Natural killer cell (primary cell): Measurements from ENCODE around the genes TPX2 and MYLK2.

DNA sequence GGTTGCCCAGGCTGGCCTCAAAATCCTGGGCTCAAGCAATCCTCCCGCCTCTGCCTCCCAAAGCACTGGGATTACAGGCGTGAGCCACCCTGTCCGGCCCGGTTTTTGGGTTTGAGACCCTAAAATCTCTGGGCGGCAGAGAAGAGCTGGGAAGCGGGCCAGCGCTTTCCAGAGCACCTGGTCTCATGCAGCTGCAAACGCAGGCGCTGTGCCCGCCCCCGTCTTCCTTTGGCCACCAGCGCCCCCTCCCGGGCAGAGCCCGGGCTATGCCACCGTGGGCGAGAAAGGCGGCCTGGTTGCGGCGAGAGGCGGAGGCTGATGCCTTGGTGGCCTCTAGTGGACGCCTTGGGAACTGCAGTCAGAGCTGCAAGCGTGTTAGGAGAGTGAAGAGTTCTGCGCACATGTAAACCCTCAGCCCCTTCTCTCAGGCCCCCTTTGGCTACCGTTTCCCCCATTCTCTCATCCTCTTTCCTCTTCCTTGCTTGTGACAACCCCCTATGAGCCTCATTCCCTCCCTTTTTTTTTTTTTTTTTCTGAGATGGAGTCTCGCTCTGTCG, 7.7 kb downstream of the ID1 start:
- PRO-cap: no peak

GRCh38 chr20:31633331-31633728, 4.4 kb upstream of the COX4I2 start:
- PRO-cap: no peak

DNA sequence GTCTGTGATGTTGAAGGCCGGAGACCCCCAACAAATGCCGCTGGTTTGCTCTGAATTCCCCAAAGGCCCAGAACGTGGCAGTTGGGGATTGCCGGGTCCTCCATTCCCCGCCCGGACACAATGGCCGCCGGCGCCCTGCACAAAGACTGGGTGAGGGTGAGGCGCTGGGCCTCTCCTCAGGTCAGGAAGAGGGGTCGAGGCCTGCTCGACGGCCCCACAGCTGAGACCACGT, 419 bp upstream of the BCL2L1 start:
- PRO-cap: bidirectional peak, plus-strand start at position 140 of the sequence, minus-strand start at position 148 of the sequence

GRCh38 chr20:31738568-31739910, at the start of gene TPX2:
Gene TPX2 (plus strand): TSS chr20:31739290.
- PRO-cap: no peak

DNA sequence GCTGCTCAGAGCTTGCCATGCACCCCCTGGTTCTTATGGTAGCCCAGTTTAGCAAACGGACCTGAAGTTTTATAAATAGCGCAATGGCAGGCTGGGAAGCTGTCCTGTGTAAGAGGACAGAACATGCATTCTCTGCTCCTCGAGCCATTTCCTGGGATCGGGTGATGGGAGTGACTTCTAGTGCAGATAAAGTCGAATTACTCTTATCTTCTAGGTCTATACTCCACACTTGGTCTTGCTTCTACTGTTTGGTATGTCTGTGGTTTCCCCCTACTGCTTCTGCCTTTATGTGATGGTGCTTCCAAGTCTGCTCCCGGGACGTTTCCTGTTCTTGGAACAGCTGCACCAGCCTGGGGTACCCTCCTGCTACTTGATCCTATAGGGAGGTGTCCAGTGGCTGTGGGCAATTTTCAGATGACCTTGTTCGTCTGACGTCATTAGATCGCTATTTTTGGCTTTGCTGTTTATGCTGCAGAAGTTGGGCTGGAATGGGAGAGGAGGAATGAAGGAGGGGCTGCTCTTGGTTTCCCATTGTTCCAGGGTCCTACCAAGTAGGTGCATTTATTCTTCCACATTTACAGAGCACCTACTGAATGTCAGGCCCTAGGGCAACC, 6.9 kb upstream of the MYLK2 start:
- PRO-cap: no peak

DNA sequence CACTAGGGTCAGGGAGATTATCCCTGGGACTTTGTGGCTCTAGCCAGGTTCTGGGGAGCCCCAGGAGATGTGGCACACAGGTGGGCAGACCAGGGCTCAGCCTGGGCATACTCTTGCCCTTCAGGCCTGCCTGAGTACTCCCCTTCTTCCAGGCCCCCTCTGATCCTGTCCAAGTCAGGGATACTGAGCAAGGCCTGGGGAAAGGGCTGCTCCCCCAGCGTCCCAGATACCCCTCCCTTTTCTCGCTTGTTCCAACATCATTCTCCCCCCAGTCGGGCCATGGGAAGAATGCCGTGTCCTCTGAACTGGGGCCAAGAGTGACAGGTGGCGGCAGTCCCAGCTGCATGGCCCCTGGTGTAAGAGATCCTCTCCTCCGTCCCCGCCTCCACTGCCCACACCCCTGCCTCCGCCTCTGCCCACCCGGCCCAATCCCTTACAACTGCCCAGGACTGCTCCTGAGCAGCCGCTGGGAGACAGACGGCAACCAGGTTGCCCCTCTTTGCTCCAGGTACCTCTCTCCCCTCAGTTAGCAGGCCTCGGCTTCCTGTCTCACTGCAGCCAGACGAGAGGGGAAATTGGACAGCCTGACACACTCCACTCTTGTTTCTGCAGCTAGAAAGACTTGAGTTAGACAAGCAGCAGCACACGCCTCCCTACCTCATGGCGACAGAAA, at the start of gene MYLK2:
Gene MYLK2 (plus strand): TSS at position 436 of the 673 bp plus-strand sequence.
- PRO-cap: no peak

GRCh38 chr20:32036621-32037235, 15.3 kb upstream of the HCK start:
- PRO-cap: no peak

DNA sequence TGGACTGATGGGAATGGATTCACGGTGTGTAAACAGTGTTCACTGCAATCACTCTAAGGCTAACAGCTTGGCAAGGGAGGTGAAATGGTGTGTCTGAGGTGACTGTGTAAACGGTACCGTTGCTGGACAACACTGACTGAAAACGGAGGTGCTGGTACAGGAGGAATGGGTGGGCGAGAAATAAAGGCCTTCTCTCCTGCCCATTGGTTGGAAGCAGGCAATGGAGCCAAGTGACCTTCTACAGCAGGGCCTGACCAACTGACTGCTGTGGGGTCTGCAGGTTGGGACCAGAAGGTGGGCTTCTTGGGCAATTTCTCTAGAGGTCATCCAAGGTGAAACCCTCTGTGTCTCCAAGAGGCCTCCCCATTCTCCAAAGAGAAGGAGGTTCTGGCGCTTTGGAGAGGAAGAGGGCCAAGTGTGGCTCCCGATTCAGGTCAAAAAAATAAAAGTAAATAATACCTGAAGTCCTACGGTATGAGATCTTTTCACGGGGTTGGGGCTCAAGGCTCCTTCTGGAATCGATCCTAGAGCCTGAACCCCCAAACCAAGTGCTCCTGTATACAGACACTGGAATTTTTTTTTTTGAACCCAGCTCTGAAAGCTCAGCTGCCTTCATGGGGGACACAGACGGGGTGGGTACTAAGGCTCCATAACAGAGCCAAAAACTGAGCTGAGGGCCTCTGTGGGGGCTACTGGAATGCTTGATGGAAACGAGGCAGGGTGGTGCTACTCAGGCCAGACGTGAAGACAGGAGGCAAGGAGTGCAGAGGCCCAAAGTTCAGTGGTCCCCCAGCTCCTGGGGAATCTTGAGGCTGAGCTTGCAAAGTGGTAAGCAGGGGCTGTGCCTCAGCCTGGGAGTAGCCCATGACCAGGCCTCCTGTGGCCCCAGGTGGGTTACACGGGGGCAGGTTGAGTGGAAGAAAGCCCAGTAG, 11.5 kb downstream of the PLAGL2 start:
- PRO-cap: no peak

DNA sequence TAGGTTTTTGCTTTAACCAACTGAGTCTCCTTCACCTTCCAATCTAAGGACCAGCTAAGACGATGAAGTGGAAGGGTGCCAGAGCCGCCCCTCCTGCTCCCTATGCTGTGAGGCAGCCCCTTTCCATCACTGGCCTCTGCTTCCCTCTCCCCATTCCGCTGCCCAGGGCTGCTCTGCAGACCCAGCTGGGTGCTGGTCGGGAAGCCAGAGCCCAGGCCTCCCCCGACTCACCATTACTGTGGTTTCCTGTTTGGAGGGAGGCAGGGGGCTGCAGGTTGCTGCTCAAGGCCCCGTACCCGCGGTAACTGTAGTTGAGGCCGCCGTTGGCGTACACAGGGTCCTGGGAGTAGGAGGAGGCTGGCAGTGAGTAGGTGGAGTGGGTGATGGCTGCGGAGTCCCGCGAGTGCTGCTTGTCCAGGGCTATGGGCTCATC, 93.9 kb downstream of the ASXL1 start:
- PRO-cap: no peak

DNA sequence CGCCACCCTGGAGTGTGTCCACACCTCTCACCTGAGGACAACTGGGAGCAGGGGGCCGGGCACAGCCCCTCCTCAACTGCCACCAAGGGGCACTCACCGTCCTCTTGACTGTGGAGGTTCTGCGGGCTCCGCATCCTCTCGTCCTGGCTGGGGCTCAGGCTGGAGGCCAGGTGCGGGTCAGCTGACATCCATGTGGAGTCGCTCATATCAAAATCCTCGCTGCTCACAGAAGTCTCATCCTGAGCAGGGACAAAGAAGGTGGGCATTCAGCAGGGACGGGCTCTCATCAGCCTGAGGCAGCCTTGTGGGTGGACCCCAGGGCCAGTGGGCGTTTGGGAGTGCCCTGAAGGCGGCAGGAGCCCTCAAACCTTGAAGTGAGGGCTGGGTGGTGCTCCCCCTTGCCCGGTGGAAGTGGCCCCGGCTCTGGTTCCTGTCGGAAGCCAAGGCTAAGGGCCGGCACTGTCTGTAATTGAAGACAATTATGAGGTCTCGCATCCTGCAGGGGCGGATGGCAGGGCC, 110.6 kb downstream of the NOL4L start:
- PRO-cap: no peak

DNA sequence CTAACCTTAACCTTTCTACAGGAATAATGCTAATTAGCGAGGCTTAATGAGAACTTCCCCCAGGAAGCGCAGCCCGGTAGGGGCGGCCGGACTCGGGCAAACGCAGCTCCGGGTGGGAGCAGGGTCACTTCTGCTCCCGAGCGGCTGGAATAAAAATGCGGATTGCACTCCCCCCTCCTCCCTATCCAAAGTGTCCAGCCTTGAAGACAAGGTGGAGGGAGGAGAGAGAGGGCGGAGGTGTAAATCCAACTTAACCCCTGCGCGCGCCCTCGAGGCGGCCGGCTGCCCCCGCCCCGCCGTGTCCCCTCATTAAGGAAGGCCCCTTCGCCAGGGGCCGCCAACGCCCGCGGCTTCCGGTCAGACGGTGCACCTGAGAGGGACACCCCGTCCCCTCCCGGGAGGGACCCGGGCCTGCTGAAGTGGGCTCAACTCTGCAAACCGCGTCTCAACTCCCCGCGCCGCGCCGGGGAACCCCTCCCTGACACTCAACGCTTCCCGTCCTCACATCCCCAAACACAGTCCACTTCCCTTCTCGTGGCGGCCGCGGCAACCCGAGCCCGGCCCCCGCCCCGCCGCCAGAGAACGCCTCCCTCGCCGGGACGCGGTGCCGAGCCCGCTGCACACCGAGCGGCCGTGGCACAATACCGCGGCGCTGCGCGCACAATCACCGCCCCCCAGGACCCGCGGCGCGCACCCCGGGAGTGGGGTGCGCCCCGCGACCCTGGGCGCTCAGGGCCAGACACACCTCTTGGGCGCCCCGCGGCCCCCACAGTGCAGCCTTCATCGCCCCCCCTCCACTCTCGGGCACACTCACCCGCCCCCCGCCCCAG, 102.6 kb downstream of the NOL4L start:
- PRO-cap: no peak

DNA sequence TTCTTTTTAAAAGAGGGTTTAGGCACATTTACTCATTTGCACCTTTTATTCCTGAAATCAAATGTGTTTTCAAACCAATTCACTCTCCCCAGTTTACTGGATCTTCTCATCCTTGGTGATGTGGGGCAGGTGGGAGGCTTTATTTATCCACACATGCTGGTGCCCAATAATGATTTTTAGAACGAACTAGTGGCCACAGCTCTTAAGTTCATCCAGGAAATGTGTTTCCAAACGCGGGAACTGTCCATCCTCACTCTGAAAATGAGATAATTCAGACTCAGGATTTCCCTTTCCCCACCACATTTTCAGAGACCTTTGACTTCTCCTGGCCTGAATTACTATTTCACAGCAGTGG, 99.6 kb downstream of the NOL4L start:
- PRO-cap: no peak

DNA sequence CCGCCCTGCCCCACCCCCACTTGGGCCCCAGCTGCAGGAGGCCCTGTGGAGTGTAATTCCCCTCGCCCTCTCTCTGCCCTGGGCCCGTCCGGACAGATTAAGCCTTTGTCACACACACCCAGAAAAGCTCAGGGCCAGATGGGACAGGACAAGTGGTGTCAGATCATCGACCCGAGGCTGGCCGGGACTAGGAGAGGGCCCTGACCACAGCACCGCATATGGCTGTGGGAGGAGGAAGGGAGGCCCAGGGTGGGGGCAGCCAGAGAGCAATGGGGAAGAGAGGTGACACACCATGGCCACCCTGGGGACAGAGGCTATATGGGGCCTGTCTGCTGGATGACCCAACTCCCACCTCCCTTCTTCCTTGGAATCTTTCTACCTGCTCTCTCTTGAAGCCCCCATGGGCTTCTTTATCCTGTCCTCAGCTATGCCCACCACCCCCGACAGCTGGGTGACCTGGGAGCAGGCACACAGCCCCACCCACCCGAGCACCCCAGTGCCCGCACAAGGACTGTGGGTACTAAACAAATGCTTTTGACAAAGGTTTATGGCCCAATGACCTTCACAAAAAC, 3.8 kb downstream of the NOL4L start:
- PRO-cap: no peak

GRCh38 chr20:32603117-32603421, 17.9 kb upstream of the NOL4L start:
- PRO-cap: no peak

GRCh38 chr20:32980263-32981081, 23.8 kb downstream of the SUN5 start:
- PRO-cap: no peak

DNA sequence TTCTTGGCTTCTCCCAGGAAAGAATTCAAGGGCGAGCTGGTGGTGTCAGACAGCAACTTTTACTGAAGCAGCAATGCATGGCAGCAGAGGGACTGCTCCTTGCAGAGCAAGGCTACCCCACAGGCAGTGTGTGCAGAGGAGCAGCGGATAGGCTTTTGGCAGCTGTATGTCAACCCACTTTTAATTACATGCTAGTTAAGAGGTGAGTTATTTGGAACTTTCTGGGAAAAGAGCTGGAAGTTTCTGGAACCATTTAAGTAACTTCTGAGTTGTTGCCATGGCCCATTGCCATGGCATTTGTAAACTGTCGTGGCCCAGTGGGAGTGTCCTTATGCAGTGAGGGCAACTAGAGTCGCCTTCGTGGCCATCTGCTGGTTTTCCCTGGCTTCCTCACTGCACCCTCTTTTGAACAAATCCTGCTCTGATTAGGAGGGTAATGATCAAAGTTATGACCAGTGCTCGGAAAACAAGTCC, 34.0 kb downstream of the BPIFB4 start:
- PRO-cap: no peak

DNA sequence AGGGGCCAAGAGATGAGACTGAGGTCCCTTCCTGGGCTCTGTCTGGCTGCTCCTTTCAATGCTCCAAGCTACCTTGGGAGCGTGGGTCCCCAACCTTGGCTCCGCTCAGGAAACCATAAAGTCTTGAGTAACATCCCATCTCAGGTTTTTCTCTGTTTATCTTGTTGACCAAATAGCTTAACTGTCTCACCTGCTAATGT, 237 bp upstream of the BPIFA1 start:
- PRO-cap: no peak

DNA sequence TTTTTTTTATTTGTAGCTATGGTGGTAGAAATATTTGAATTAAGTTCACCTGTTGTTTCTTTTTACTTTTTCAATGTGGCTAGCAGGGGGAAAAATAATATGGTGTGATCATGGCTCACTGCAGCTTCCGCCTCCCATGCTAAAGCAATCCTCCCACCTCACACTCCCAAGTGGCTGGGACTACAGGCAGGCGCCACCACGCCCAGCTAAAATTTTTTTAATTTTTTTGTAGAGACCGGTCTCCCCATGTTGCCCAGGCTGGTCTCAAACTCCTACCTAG, 459 bp upstream of the CDK5RAP1 start:
- PRO-cap: no peak

DNA sequence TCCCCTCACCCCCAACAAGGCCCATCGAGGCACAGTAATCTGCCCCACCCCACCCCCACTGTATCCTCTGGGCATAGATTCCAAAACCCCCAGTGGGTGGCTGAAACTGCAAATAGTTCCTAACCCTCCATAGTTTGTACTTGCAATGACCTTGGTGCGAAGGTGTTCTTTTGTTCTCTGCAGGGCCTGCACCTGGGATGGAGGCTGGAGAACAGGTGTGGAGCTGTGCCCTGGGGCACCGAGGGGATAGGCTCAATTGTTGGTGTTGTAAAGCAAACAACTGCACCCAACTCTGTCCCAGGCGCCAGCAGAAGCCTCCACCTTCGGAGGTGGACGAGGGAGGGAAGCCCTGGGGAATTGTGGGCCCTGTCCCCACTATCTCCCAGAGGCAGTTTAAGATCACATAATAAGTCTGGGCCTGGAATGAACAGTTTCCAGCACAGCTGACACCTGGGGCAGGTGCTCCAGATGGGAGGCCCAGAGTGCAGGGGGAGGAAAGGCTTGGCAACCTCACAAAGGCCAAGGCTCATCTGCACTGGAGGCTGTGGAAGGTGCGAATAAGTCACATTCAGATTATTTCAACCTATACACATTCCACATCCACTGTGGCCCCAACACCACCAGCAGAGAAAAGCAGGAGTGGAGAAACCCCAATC, 12.5 kb upstream of the CBFA2T2 start:
- PRO-cap: no peak

- PRO-cap: no peak
Measured at GRCh38 chr20:33639841-33640669, 22.1 kb upstream of the C20orf144 start.